Colic lymph node (tissue), 1 donor: ENCODE measurements around a stretch of chr12.

- PRO-cap, result no peak
Observed at GRCh38 chr12:22082312-22082715, 36.3 kb downstream of the CMAS start.

DNA sequence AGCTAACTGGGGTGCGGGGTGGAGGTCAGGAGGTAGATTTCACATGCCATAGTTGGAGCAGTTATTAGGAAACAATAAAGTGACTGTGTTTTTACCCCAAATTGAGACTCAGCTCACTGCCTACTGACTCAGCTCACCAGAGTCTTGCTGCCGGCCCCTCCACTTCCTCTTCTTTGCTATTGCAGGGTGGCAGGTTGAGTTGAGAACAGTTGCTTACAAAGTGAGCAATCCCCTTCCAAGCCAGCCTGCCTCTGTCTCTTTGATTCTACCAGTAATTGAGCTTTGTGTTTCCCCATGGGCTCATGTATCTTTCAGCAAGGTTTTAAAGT, 12.9 kb downstream of the ST8SIA1 start:
- PRO-cap, result no peak

DNA sequence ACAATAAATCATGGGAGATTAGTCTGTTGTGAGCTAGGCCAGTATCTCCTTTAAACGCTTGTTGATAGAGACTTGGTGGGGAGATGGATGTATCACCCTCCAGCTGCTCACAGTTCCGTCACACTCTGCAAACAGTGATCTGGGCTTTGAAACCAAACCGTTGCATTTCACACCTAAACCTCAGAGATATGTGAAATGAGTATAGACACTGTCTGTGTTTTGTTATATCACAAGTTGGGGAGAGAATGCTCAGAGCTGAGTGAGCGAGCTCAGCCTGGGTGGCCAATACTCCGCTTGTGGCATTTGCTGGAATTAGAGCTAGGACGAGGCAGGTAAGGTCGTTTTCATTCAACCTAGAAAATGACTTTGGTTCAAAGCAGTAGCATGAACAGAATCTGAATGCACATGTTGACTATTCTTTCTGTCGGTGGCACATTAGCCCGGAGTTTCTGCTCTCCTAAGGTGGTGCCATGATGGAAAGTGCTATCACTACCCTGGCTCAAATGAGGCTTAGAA, 75.2 kb upstream of the ST8SIA1 start:
- PRO-cap, result bidirectional peak, plus-strand start at position 232 of the sequence, minus-strand start at position 127 of the sequence

DNA sequence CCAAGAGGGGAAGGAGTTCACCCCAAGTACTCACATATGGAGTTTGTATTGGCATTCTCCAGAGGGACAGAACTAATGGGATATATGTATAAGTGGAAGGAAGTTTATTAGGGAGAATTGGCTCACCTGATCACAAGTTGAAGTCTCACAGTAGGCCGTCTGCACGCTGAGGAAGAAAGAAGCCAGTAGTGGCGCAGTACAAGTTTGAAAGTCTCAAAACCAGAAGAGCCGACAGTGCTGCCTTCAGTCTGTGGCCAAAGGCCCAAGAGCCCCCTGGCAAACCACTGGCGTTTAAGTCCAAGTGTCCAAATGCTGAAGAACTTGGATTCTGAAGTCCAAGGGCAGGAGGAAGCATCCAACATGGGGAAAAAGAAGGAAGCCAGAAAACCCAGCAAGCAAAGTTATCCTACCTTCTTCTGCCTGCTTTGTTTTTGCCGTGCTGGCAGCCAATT, 54.0 kb downstream of the ETNK1 start:
- PRO-cap, result no peak

GRCh38 chr12:22699385-22700163, 74.6 kb downstream of the ETNK1 start:
- PRO-cap, result no peak

DNA sequence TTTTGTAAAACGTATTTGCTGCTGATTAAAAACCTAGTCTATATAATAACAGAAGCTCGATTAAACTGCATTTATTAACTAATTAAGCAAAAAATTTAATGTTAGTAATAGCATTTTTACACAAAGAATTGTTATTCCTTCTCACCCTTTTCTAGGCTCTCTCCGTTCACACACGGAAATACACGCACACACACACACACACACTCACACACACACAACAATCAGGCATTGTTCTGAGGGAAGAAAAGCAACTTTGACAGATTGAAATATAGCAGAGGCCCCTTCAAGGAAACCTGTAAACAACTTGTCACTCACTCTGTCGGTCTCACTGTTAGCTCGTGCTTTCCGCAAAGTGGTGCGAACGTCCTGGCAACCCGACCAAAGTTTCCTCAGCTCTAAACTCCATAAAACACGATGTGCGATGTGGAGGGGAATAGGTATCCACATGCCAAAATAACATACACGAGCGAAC, 644 bp upstream of the SOX5 start:
- PRO-cap, result no peak

DNA sequence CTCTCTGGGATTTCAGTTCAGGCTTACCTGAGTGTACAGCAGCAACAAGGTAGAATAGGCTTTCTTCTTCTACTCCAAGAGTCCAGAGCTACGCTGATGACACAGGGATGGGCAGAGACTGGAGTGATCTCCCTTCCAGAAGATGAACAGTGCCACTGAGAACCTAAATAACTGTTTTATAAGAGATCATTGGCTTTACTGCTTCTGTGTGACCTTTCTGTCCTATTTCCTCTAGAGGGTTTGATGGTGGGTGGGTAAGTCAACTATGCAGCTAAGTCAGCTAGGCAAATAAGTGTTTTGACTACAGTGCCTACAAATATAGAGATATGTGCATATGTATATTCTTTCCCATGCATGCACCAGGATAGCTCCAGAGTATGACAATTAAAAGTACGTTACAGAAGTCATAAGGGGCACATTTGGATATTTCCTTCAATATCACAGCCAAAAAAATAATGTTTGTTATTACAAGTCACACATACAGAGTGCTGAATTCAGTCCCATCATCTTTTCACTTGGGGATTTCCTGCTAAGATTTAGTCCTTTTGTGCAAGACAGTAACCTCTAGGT, 412.4 kb upstream of the SOX5 start:
- PRO-cap, result no peak

DNA sequence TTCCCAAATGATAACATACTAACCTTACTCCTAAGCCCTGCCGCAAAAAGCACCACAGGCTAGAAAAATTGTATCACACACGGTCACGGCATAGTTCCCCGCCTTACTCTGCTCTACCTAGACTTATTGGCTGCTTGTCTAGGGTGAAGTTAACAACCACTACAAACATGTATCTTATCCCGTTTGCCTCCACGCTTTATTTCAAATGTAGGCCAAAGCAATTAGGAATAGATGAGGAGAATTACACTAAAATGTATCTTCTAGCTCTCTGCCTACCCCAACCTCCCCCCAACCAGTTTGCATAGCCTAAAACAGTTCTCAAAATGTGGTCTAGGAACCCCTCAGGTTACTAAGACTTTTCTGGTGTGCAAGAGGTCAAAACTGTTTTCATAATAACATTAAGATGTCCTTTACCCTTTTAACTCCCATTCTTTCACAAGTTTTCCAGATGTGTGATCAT, 3.4 kb downstream of the KRAS start:
- PRO-cap, result no peak

GRCh38 chr12:25521860-25522237, 31.2 kb downstream of the LMNTD1 start:
- PRO-cap, result no peak

DNA sequence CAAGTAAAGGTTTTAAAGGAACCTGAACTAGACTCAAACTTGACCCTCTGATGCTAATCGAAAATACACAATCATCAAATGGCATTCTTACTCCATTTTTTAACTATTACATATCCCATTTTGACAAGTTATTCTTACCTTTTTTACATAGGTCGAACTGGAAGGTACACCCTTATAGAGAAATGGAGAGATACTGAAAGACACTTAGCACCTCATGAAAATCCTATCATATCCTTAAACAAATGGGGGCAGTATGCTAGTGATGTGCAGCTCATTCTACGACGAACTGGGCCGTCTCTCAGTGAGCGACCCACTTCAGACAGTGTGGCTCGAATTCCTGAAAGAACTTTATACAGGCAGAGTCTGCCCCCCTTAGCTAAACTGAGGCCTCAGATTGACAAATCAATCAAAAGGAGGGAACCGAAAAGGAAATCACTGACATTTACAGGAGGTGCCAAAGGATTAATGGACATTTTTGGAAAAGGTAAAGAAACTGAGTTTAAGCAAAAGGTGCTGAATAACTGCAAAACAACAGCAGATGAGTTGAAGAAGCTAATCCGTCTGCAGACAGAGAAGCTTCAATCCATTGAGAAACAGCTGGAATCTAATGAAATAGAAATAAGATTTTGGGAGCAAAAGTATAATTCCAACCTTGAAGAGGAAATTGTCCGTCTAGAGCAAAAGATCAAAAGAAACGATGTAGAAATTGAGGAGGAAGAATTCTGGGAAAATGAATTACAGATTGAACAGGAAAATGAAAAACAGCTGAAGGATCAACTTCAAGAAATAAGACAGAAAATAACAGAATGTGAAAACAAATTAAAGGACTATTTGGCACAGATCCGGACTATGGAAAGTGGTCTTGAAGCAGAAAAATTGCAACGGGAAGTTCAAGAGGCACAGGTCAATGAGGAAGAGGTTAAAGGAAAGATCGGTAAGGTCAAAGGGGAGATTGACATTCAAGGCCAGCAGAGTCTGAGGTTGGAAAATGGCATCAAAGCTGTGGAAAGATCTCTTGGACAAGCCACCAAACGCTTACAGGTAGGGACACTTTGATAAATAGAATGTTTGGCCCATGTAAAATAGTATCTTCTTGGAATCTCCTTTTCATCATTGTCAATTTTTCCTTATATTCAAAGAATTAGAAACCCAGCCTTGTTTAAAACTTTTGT, 60.1 kb downstream of the BHLHE41 start:
- PRO-cap, result no peak

DNA sequence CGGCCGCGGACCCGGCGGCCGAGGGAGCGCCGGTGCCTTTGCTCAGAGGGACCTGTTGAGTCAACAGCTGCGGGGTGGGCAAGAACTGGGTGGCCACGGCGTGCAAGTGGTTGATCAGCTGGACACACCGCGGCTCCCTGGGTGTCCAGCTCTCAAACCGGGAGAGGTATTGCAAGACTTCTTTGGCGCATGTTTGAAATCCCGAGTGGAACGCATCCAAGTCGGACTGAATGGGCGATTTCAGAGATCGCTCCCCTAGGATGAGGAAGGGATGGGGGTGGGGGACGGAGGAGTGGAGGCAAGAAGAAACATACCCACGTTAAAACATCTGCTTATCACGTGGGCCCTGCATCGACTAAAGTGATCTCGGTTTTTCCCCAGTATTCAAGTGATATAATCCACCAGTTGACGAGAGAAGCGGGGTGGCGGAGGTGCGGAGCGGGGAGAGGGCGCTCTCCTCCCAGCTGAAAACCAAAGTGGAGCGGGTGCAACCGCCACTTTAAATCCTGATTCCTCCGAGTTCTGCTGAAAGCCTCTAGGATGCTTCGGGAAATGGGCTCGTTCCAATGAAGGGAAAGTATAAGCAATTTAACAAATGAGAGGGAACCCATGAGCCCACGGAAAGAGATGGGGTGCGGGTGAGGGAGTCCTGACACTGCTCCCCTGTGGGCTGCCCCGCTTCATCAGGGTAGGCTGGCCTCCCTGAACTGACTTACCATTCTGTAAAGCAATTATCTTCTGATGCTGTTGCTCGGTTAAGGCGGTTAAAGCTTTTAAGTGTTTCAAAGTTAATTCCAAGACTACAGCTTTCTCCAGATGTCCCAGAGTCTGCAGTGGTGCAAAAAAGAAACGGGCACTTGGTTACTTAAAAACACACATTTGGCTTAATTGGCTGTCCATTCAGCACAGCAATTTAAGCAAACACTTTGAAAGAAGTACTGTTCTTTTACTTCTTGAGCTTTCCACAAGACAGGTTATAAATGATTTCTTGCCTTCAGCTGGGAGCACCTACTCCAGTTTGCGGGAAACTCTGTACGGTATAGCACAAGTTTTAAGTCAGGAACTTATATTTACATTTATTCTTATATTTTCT, 1.6 kb downstream of the BHLHE41 start:
- PRO-cap, result bidirectional peak, plus-strand start at position 411 of the sequence, minus-strand start at position 294 of the sequence; bidirectional peak, plus-strand start at position 514 of the sequence, minus-strand start at position 478 of the sequence

DNA sequence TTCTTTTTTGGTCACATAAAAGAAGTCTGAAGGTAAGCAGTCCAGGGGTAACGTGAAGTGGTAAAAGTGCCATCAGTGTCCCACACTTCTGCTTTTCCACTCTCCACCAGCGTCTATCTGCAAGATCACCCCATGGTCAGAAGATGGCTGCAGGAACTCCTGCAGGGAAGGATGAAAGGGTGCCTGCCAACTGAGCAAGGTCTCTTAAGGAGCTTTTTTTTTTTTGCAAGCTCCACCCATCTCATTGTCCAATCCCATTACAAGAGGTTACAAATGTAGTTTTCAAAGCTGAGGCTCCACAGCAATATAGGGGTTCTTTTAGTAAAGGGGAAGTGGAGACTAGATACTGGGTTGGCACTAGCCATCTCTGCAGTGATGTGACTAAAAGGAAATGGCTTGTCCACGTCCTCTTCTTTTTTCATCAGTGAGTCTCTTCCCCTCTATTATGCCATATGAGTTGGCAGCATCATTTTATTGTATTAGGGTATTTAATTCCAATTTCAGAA, 5.9 kb upstream of the BHLHE41 start:
- PRO-cap, result unidirectional peak, plus-strand start at position 335 of the sequence

DNA sequence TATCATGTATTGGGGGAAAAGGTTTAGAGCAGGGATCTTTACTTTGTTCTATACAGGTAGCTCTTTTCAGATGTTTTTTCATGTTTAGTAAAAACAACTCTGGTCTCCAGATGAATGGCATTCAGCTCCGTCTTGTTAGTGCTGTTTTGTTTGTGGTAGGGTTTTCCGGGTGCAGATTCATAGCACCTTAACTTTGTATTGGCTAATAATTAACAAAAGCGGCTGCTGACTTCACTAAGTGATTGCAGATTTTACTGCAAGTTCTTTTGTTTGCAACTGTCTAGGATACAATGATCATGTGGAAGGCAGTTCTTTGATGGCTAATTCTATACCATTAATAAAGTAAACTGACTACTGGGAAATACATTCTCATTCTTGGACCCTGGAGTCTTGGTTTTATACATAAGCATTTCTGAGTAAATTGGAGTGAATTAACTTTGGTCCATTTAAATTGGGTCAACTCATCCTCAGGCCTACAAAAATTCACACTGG, 32.2 kb upstream of the BHLHE41 start:
- PRO-cap, result no peak

DNA sequence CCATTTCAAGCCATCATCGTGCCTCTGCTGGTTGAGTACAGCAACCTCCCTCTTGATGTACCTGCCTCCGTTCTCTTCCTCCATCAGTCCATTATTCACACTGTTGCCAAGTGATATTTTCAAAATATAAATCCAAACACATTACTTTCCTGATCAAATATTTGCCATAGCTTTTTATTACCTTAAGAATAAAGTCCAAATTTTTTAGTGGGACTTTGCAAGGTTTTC, 18.7 kb upstream of the SSPN start:
- PRO-cap, result no peak

- PRO-cap, result no peak
Observed at GRCh38 chr12:26240228-26240780, 44.9 kb downstream of the SSPN start.

DNA sequence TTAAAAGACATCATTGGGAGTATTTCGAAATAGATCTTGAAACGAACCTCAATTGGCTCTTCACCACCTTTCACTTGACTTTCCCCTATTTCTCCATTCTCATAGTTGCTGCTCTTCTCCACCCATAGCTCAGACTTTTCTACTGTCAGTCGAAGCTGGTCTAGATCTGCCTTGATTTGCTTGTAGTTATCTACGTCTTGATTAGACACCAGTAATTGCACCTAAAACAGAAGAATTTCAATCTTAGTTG, 212.0 kb downstream of the ITPR2 start:
- PRO-cap, result no peak

DNA sequence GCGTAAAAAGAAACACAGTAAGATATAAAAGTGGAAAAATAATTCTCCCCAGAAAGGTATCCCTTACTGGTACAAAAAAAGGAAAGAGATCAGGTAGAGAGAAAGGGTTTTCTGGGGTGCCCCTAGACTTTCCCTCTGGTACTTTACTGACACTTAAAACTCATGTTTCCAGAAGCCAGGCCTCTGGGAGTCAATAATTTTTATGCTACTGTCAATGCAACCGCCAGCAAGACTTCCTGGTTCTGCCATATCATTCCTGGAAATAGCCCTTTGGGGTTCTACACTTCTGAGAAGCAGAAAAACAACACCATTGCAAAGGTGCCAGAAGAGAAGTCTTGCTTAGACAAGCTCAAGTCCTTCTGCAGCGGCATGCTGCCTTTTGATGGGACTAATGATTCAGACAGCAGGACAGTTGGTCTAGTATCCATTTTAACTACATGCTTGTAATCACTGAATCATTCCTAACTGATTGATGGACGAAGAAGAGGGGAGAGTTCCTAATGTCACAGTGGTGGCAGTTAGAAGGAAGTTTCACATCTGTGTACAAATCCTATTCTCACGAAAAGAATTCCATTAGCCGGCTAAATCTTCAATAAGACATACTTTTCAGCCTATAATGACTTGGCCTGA, 206.6 kb downstream of the ITPR2 start:
- PRO-cap, result no peak

GRCh38 chr12:26834172-26834443, 1.1 kb upstream of the ITPR2 start:
- PRO-cap, result no peak

- PRO-cap, result no peak
Observed at GRCh38 chr12:26913973-26914390, 23.8 kb downstream of the INTS13 start.

- PRO-cap, result no peak
Observed at GRCh38 chr12:26935853-26936394, 1.9 kb downstream of the INTS13 start.